ENCODE measurements around a stretch of chr10.

- RRBS = no CpG with 5 or more reads among the region's 6 CpGs
Measured at GRCh38 chr10:3468071-3468799, 295.7 kb upstream of the PITRM1 start.

DNA sequence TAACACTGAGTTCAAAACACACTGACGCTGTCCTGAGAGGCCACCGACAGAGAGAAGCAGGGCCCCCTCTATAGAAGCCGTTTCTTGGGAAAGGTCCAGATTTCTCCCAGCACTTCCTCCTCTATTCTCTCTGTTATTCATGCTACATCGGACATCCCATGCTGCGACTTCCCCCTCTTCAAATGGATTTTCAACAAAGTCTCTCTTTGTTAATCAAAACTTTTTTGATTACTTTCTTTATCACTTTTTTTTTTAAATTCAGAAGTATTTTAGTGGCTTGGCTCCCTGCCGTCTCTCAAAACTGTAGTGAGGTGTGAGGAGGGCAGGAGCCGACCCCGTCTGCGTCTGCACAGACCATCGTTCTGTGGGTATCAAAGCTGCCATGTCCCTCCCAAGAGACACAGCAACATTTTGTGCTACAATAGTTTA is 298.9 kb upstream of the PITRM1 start:
- RRBS = no CpG with 5 or more reads among the region's 10 CpGs

GRCh38 chr10:3473188-3473614 is 300.6 kb upstream of the PITRM1 start:
- RRBS = no CpG with 5 or more reads among the region's 7 CpGs

- RRBS = no CpG with 5 or more reads among the region's 10 CpGs
Measured at GRCh38 chr10:3538196-3538750, 246.7 kb downstream of the KLF6 start.

- RRBS = no CpG with 5 or more reads among the region's 25 CpGs
Measured at GRCh38 chr10:3636396-3637315, 148.4 kb downstream of the KLF6 start.

DNA sequence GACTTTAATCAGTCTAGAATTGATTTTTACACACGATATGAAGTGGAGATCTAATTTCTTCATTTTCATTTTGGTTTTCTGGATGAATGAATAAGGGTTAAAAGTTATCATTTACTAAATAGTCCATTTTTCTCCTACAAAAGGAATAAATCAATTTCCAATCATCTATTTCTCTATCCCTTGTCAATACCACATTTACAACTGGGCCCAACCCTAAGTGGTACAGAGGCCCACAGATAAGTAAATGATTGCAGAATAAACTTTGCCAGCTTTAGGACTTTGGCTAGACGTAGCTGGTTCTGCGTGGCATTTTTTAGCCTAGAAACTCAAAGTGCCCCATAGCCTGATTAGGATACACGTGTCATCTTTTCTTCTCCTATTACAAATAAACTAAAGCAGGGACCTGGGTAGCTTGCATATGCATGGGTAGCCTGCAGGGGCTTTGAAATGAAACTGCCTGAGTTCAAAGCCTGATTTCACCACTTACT is 56.5 kb downstream of the KLF6 start:
- RRBS = no CpG with 5 or more reads among the region's 4 CpGs

DNA sequence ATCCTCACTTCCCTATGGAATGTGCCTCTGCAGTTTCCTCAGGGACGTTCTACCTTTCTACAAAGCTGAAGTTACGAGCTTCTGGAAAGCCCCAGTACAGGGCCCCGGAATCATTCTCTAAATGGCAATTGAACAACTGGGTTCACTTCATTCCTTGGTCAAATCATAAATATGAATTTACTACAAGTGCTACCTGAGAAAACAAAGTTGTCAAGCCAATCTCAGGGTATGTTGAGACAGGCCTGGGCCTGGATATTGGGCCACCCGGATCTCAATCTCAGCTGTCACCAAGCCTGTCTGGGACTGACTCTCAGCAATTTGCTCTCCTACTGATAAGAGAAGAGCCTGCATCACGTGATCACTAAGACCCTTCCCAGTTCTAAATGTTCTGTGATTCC is 4.4 kb downstream of the KLF6 start:
- RRBS = no CpG with 5 or more reads among the region's 5 CpGs

- RRBS = no CpG with 5 or more reads among the region's 9 CpGs
Measured at GRCh38 chr10:3852211-3852883, 67.3 kb upstream of the KLF6 start.

GRCh38 chr10:3875438-3876120 is 90.6 kb upstream of the KLF6 start:
- RRBS = no CpG with 5 or more reads among the region's 3 CpGs

DNA sequence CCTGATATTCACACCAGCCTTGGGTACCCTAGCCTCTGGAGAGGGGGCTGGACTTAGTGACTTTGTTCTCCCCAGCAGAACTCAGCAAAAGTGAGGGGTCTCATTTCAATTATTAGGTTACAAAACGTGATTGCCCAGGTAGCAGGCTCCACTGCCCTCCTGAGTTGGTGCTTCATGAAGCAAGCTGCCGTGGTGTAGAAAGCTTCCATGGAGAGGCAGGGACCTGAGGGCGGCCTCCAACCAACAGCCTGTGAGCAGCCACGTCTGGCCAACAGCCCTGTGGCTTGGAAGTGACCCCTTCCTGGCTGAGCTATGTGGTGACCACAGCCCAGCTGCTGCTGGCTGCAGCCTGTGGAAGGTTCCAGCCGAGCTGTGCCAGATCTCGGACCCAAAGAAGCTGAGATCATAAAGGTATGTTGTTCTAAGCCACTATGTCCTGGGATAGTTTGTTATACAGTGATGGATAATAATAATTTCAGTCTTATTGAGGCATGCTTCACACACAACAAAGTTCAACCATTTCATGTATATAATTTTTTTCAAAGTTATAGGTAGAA is 122.5 kb upstream of the KLF6 start:
- RRBS = no CpG with 5 or more reads among the region's 6 CpGs

GRCh38 chr10:4067262-4068259 is 282.6 kb upstream of the KLF6 start:
- RRBS = no CpG with 5 or more reads among the region's 9 CpGs

GRCh38 chr10:4131905-4132316 is 346.9 kb upstream of the KLF6 start:
- RRBS = no CpG with 5 or more reads among the region's 3 CpGs

DNA sequence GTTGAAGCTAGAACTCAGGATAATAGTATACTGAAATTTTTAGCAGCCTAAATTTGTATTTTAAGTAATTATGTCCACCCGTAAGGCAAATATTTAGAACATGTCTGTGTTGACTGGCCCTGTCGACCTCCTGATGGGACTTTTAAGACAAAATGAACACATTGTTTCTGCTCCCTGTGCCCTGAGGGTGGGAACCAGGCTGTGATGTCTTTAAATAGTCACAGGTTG is 494.9 kb upstream of the AKR1E2 start:
- RRBS = no CpG with 5 or more reads among the region's 2 CpGs

- RRBS = no CpG with 5 or more reads among the region's 6 CpGs
Measured at GRCh38 chr10:4372478-4373010, 453.5 kb upstream of the AKR1E2 start.

DNA sequence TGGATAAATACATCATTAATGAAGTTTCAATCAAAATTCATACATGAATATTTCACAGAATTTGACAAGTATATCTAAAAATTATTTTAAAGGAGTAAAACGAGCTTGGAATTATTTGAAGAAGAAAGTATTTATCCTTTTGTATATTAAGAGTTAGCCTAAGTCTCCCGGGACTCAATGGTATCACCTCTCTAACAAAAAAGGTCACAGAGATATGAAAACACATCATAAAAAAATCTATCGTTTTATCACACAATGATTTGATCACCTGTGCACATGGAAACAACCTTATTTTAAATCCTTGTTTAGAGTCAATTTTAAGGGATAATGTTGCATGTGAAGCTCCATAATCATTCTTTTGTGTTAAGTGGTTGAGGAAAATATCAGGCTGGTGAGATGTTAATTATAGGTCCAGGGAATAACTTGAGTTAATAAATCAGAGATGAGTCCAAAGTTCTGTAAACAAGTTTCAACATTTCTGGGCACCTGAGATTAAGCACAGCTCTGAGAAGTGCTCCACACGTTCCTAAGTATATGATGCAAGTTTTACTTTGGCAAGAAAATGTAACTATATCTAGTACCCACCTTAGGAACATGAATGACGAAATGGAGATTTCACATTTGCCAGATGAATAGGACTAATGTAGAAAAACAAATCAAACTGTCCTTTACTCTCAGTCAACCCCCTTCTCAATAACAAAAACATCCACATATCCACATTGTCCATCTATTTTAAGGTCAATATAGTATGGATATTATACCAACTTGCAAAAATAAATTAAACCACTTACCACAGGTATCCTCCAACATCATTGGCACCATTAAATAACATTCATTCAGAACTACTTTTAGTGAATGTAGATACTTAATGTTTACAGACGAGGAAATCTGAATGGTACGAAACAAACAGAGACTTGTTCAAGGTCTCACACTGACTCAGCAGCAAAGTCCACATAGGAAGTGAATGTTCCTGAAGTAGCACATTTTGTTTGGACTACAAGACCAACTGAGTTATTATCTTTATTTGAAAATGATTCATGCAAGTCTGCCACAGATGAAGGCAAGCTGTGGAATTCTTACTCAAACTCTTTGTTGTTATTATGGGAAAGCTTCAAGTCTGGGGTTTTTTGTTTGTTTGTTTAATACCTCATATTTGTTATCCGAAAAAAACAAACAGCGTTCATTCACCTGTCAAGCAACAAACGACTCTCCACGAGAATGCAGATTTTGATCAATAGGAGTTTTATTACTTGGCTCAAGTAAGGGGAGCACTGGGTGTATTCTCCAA is 148.3 kb upstream of the AKR1E2 start:
- RRBS = no CpG with 5 or more reads among the region's 11 CpGs

- RRBS = no CpG with 5 or more reads among the region's 2 CpGs
Measured at GRCh38 chr10:4770618-4771463, 55.2 kb upstream of the AKR1E2 start.

DNA sequence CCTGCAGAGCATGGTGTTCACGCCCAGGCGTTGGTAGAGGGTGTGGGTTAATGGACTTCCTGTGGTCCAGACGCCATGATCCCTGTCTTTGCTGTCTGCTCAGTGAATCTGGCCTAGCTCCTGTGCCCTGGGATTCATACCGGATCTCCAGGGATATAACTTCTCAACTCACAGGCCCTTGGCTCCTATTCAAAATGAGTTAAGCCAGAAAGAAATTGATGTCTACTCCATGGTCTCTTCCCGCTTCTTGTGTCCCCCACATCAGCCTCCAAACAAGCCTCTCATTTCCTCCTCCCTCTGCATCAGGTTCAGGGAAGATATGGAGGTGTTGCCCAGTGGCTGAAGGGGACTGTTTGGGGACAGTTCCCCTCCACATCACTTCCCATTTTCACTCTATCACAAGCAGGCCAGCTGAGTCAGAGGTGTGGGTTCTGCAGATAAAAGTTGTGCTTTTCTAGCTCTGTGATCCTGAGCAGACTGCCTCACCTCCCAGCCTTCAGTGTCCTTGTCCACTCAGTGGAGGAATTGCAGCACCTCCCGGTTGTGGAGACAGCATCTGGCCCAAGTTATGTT is 22.4 kb downstream of the AKR1E2 start:
- RRBS = no CpG with 5 or more reads among the region's 6 CpGs

DNA sequence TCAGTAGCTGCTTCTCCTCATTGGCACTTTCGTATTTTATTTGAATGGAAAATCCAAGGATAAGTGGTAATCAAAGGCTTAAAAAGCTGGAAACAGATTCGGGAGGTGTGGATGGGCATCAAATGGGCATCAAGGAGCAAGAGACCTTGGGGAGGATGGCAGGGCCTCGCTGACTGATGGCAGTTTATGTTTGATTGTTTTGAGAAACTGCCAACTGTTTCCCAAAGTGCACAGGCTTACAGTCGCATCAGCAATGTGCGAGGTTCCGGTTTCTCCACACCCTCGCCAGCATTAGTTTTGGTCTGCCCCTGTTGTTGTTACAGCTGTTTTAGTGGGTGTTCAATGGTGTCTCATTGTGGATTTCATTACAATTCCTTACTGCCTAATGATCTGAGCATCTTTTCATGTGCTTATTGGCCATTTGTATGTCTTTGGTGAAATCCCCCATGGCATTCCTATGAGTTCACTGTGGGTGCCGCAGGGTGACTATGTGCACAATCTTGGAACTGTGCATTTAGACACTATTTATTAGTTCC is 24.4 kb downstream of the AKR1E2 start:
- RRBS = no CpG with 5 or more reads among the region's 8 CpGs

DNA sequence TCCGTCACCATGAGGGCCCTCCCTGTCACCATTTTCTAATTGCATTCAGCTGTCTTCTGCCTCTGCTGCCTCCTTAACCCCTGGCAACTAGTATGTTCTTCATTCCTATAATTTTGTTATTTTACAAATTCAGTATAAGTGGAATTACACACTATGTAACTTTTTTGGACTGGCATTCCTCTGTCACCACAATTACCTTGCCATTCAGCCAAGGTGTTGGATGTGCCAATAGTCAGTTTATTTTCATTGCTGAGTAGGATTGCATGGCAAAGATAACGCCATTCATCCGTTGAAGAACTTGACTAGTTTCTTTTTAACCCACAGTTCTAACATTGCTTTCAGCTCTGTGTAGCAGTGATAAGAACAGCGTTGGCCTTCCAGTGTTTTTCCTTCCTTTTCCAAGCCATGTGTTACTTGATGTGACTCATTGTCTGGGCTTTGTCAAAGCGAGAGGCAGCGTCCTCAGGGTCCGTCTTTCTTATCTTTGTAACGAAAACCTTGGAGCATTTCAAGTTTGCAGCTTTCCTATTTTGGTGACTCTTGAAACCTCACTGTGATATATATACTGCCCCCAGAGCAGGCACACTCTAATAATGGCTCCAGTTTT is 41.5 kb downstream of the AKR1E2 start:
- RRBS = no CpG with 5 or more reads among the region's 8 CpGs

All from hTERT-HM (cell line).